Cardiac atrium fibroblast (primary cell): ENCODE data around the genes NCAPD3 and GLB1L3.

DNA sequence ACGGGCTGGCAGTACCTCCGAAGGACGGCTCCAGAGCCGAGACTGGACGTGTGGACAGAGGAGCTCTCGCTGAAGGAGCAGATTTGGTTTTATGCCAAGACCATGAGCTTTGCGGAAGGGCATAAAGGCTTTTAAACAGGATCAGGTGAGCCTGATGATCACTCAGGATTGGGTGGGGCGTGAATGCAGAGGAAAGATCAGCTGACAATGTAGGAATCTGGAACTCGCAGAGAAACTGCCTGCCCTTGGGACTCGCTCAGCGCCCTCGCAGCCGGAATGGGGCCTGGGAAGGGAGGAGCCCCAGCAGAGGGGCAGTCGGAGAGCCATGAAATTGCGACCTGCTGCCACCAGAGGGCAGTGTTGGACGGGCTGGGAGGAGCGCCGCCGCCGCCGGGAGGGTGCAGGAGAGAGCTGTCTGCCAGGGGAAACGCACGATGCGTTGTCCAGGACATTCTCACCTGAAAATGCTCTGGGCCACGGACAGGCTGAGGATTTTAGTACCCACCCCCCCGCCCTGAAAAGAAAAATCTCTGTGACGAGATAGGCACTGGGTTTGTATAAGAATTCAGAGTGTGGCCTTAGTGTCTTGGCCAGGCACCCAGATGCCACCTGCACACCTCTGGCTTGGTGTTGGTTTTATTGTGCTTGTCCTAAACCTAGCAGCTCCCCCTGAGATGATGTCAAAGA, 324.4 kb downstream of the NTM start:
- RAMPAGE, long total RNA: no peak

GRCh38 chr11:131889207-131889696, 518.8 kb downstream of the NTM start:
- RAMPAGE, long total RNA: no peak

GRCh38 chr11:133052433-133053077, 479.7 kb downstream of the OPCML start:
- RAMPAGE, long total RNA: no peak

- RAMPAGE, long total RNA: no peak
Observed at GRCh38 chr11:133082579-133083661, 449.4 kb downstream of the OPCML start.

DNA sequence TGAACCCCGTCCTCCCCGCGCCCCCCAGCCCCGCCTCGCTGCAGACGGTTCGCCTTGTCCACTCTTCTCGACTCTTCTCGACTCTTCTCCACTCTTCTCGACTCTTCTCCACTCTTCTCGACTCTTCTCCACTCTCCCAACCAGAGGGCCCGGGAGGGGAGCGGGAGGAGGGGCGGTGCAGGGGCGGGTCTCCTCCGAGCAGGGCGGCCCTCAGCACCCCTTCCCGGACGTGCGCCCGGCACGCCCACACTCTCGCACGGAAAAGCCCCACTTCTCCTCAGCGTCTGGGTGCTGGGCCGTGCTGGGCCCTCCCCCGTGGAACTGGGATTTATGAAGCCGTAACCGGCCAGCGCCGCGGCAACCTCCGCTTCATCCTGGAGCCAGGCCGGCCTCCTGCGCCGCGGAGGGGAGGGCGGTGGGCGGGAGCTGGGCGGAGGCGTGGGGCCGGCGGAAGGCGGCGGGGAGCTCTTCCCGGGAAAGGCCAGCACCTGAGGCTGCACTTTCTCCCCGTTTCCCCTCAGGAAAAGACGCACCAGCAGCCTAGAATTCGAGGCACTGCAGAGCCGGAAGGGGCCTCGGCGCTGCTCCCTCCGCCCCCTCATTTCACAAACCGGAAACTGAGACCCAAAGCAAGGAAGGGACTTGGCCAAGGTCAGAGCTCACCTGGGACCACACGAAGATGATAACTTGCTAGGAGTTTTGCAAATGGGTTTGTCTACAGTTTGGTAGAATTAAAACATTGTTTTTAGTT, 31.7 kb upstream of the JAM3 start:
- RAMPAGE, long total RNA: no peak

DNA sequence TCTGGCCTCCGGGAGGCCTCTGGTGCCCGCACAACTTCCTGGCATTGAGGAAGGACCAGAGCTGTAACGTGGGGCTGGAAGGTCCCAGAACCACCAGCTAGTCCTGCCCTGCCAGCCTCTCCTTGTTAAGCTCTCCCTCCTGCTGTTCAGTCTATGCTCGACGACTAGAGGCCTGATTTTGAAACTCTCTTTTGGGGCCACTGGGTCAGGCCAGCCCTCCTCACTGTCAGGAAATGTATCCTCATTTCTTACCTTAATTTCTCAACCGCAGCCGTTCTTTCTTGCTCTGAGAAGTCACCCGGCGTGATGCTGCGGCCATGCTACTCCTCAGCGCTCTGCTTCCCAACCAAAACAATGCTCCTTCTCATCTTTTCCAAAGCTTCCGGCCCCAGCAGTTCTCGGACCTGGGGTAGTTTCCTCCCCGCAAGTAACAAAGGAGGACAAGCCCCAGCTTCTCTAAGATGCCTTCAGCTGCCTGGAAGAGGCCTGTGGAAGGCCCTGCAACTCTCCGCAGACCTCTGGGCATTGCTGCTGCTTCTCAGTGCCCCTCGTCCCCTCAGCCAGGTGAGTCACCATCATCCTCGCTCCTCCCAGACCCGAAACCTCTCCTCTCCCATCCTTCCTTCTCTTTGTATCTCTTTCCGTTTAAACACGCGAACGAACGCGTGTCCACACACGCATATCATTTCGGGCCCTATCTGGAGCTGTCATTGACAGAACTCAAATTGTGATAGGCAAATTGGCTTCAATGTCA, 22.3 kb upstream of the JAM3 start:
- RAMPAGE, long total RNA: no peak

DNA sequence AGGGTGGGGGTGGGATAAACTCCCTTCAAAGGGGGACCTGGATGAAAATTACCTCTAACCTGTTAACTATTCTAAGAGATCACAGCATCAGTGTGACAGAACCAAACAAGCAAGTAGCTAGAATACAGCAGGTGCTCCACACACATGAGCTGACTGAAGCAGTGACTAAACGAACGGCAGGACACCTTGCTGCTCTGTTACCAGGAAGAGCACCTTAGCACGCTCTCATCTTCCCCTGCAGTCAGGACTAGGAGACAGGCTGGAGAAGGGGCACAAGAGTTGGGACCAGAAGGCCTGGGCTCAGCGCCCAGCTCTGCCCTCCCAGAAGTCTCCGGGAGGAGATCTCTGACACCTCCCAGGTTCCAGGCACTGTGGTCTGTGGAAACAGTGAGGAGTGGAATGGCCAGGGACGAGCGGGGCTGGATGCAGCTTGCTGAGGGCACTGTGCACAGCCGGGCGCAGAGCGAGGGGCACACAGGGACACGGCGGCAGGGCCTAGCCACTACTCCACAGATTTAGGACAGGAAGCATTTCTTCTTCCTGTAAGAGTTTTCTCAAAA, 67.8 kb downstream of the NCAPD3 start:
- RAMPAGE, long total RNA: no peak

- RAMPAGE, long total RNA: no peak
Observed at GRCh38 chr11:134223686-134224738, at the start of gene NCAPD3. Gene NCAPD3, minus strand, starts transcription at chr11:134223967.

GRCh38 chr11:134225315-134225981, 977 bp downstream of the VPS26B start:
- RAMPAGE, long total RNA: no peak

DNA sequence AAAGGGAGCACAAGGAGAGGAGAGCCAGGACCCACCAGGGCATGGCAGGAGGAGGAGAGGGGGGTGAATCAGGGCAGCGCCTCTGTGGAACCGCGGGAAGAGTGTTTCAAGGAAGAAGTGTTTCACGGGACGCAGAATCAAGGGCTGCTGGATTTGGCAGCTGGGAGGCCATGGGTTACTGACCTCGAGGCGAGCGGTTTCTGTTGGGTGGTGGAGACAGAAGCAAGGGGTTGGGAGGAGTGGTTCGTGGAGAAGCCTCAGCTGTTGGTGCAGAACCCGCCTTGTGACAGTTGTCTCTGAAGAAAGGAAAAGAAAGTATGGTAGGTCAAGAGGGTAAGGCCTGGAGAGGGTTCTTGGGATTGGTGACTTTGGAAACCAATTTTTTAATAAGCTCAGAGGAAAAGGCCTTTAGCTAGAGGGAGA, 13.1 kb downstream of the VPS26B start:
- RAMPAGE, long total RNA: no peak

DNA sequence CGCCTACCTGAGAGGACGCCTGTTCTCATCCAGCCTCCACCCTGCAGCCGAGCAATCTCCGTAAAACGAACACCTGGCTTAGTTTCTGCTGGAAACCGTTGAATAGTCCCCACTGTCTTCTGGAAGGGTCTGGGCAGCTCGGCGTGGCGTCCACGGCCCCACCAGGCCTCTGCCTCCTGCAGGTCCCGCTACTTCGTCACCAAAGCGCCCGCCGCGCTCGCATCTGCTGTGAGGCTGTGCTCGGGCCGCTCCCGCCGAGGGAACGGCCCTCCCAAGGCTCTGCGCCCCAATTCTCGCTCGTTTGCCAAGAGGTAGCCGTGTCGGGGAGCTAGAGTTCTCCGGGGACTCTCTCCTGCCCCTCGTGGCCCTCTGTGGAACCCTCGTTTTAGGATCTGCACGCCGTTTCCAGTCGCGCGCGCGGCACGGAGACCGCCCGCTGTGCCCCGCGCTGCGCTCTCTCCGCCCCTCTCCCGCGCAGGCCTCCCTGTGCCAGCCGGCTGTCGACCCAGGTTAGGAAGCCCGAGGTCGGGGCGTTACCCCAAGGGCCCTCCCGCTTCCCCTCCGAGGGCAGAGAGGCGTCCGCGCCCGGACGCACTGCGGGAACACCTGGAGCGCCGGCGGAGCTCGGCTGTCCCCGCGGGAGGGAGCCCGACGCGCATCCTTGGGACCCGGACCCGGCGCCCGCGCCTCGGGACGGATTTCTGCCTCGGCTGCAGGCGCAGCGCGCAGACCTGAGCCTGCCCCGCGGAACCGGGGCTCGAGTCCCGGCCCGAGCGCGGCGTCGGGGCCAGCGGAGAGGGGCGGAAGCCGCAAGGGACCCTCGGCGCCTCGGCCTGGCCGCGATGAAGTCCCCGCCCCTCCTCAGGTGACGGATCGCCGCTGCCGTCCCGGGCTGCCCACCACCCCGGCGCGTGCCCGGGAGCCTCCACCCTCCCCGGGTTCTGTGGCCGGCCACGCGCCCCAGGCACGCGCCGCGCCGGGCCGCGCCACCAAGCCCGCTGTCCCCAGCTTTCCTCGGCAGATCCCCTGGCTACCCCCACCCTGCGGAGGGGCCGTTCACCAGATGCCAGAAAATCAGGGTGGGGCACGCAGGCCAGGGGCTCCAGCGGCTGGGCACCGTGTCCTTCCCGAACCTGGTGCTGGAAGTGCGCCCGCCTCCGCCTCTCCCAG, at the start of gene GLB1L3:
Gene GLB1L3, plus strand, starts transcription at position 481 of the 1,170 bp plus-strand sequence.
- RAMPAGE, long total RNA: no peak

DNA sequence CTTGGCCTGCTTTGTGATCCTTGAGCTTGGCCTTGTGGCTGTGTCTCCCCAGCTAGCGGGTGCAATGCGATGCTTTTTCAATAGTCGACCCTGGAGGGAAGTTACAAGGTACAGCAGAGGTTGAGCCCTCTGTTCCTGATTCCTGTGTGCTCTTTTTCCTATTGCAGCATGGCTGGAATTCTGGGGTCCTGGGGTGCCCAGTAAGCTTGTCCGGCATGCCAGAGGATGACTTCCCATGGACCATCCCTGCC, 225.6 kb upstream of the B3GAT1 start:
- RAMPAGE, long total RNA: no peak

DNA sequence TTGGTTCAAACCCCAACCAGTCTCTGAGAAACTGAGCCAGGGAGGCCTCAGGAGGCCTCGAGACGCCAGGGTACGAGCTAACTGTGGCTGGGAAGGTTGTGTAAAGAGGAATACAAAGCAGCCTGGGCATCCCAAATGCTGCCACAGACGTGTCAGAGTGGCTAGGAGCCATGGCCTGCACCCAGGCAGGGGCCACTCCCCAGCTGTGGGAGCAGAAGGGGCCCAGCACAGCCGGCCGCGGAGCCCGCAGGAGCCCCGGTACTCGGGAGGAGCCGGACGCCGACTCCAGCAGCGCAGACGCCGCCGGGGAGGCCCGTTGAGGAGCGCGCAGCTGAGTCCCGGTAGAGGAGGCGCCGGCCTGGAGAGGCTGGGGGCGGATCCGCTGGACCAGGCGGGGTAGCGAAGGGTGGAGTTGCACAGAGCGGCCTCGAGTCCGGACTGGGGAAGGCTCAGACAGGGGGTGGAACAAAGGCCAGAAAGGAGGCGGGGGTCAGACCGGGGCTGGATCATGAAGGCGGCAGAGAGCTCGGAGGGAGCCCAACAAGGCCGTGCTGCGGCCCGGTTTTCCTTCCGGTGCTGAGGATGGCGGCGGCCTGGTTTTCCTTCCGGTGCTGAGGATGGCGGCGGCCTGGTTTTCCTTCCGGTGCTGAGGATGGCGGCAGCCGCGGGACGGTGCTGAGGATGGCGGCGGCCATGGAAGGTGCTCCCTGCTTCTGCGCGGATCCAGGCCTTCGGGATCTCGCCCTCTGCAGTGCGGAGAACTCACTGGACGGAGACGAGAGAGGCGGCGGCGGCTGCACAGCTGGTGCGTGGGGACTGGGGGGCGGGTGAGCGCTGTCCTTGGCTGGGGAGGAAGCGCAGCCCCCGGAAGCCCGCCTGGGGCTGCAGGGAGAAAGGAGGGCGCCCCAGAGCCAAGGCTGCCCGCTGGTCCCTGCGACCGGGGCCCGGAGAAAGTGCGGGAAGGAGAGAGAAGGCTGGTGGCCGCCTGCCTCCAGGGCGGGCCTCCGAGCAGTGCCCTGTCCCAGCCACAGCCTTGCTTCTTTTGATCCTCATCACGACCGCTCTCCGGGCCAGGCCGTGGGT, 350.2 kb upstream of the B3GAT1 start:
- RAMPAGE, long total RNA: no peak